Hair follicular keratinocyte (primary cell): ENCODE measurements around the genes C17orf113 and CAVIN1.

DNA sequence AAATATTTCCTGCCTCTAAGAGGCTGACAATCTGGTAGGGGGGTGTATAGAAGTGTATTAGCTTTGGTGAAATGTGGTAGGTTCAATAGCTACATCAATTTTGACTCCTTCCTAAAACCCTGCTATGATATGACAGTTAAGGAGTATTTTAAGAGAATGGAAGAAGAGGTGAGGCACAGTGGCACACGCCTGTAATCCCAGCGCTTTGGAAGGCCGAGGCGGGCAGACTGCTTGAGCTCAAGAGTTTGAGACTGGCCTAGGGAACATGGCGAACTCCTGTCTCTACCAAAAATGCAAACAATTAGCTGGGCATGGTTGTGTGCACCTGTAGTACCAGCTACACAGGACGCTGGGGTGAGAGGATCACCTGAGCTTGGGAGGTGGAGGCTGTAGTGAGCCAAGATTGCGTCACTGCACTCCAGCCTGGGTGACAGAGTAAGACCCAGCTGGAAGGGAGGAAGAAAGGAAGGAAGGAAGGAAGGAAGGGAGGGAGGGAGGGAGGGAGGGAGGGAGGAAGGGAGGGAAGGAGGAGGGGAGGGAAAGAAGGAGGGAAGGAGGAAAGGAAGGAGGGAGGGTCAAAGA lies 4.7 kb upstream of the KRT19 start:
- RAMPAGE, long total RNA, result no peak

GRCh38 chr17:41548414-41549682 lies 20.7 kb upstream of the KRT19 start:
- RAMPAGE, long total RNA, result no peak

DNA sequence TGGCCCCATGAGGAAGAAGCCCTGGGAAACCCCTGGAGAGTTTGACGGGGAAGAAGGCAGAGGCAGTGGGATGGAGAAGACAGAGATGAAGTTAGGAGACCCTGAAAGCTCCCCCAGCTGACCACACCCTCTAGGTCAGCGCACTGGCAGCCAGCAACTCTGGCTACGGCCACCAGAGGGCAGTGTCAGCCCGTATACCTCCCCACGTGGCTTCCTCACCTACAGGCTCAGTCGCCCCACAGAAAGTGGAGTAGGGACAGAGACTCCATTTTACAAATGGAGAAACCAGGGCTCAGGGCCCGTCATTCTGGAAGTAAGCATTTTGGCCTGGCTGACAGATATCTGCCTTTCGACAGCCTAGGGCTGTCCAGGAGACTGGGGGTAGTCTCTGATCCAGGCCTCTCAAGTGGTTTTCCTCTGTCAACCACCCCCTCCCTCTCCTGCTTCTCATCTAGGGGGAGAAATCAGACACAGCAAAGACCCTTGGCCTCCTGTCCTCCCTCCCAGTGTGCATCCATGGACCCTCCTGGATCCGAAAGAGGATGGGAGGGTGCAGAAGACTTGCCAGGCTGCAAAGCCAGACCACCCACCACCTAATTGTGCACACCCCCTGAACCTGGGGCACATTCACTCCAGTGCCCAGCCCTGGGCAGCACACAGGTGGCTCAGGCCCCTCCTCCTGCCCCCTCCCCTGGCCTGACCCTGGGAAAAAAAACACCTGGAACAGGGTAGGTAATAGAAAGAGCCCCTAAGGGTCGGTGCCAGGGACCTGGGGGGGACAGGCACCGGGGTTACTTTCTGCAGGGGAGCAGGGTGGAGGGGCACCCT lies 3.8 kb upstream of the HAP1 start:
- RAMPAGE, long total RNA, result no peak

- RAMPAGE, long total RNA, result no peak
Observed at GRCh38 chr17:41792610-41793683, 6.4 kb upstream of the JUP start.

- RAMPAGE, long total RNA, result no peak
Observed at GRCh38 chr17:41793811-41794580, 7.5 kb upstream of the JUP start.

DNA sequence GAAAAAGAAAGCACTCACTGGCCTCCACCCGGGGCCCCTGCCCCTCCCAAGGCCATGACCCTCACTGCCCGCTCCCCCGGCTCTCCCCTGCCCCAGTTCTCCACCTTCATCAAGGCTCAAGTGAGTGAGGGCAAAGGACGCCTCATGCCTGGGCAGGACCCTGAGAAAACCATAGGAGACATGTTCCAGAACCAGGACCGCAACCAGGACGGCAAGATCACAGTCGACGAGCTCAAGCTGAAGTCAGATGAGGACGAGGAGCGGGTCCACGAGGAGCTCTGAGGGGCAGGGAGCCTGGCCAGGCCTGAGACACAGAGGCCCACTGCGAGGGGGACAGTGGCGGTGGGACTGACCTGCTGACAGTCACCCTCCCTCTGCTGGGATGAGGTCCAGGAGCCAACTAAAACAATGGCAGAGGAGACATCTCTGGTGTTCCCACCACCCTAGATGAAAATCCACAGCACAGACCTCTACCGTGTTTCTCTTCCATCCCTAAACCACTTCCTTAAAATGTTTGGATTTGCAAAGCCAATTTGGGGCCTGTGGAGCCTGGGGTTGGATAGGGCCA lies 9.4 kb downstream of the FKBP10 start:
- RAMPAGE, long total RNA, result no peak

GRCh38 chr17:41866878-41867455 lies 1.7 kb upstream of the KLHL11 start:
- RAMPAGE, long total RNA, result no peak

DNA sequence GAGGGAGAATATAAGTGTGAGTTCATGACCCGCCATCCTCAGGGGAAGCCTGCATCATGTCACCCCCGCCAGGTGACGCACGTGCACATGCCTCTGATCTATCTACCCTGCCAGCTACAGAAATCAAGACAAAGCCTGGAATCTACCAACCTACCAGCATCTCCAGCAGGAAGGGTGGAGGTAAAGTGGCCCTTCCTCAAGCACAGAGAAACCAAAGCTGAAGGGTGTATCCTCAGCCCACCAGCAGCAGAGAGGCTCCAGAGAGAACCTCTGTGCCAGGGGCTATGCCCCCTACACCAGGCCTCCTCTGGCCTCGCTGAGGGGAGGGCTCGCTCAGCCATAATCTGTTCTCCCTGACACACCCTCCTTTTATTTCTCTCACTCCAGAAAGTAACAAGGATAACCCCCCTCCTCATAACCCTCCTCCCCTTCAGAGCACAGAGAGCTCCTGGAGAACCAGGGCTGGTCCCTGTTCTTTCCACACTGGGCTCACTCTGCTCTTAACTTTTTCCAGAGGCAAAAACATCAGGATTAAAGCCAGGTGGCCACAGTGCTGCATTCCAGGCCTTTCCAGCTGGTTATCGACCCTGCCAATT lies 23.4 kb downstream of the ACLY start:
- RAMPAGE, long total RNA, result no peak

DNA sequence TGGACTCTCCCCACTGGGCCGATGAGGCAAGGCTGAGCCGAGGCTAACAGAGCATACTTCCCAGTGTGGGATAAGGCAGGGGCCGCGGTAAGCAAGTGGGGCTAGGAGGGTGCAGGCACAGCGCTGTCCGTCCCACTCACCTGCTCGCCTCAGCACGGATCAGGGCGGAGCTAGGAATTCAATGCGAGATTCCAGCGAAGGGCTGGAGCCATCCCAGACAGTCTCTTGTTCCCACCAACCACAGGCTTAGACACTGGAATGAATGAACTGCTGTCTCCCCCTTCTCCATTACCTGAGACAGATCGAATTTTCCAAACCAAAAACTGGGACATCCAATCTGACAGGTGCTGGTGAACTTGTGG lies 728 bp upstream of the ACLY start:
- RAMPAGE, long total RNA, result no peak

DNA sequence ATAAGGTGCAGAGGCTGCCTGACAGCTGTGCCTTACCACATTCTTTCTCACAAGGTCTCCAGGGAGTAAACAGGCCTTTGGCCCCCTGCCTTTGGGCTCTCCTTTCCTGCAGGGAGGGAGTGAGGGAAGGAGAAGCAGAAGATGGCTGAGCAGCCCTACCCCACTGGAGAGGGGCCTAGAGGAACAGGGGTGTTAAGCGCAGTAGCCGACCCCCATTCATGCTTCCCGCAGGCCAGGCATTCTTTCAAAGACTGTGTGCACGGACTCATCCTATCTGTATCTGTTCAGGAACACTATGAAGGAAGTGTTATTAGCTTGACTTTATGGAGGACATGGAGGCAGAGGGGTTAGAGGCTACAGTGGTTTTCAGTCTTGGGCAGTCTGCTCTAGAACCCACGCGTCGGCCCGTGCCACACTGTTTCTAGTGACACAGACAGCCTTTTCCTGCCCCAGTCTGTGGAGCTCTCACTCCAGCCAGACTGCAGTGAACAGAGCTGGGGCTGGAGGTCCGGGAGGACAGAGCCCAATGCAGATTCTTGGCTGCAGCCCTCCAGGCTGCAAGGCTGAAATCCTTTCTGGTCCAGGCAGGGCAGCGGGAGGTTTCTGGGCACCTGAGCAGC lies 4.2 kb upstream of the CNP start:
- RAMPAGE, long total RNA, result no peak

- RAMPAGE, long total RNA, result no peak
Observed at GRCh38 chr17:41969193-41969578, 2.6 kb downstream of the CNP start.

- RAMPAGE, long total RNA, result no peak
Observed at GRCh38 chr17:42050316-42051359, at the start of gene C17orf113. Gene C17orf113, minus strand, starts transcription at chr17:42050601.

GRCh38 chr17:42124916-42126059 lies 2.7 kb downstream of the HSPB9 start:
- RAMPAGE, long total RNA, result no peak

DNA sequence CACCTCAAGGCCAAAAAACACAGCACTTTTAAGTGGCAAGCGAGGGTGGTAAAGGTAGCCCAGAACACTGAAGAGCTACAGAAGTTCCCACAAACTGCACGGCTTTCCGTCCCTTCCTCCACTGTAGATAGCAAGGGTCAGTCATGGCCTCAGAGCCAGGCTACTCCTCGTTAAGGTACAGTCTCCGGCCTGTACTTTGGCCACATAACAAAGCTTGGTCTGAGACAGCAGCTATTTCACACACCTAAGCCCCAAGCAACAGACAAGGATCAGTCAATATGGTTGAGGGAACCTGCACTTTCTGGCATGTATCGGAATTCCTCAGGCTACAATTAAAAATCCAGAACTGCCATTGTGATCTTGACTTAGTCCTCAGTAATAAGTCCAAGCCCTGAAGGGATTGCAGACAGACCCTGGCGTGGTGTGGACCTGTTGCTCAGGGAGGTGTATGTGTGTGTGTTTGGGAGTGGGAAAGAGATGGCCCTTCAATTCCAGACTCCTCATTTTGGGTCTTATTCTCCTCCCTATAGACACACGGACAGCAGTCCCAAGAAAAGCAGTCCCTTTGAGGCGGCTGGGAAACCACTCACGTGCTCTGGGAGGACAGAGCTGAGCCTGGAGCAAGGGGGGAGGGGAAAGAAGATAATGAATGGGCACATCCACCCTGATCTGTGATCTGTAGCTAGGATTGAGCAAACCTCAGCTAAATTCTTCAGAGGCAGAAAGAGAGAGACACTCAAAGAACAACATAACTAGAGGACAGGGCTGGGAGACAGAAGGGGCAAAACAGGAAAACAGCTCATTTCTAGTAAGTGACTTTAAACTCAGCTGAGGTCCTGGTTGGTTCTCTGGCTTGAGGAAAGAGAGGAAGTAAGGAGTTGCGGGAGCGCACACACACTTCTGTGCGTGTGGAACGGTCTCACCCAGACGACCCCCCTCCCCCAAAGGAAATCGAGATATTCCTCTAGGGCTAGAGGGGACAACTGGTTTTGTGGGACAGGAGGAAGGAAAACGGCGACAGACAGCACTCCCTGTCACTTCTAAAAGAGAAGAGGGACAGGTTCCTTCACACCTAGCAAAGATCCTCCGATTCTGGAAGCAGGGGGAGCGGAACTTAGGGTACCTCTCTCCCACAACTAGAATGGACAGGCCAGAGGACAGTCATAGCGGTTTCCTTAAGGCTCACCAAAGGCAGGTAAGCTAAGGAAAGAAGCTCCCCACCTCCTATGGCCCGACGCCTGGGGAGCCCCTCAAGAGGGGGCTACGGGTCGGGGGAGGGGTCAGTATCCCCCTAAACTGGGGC lies 823 bp downstream of the RAB5C start:
- RAMPAGE, long total RNA, result no peak

DNA sequence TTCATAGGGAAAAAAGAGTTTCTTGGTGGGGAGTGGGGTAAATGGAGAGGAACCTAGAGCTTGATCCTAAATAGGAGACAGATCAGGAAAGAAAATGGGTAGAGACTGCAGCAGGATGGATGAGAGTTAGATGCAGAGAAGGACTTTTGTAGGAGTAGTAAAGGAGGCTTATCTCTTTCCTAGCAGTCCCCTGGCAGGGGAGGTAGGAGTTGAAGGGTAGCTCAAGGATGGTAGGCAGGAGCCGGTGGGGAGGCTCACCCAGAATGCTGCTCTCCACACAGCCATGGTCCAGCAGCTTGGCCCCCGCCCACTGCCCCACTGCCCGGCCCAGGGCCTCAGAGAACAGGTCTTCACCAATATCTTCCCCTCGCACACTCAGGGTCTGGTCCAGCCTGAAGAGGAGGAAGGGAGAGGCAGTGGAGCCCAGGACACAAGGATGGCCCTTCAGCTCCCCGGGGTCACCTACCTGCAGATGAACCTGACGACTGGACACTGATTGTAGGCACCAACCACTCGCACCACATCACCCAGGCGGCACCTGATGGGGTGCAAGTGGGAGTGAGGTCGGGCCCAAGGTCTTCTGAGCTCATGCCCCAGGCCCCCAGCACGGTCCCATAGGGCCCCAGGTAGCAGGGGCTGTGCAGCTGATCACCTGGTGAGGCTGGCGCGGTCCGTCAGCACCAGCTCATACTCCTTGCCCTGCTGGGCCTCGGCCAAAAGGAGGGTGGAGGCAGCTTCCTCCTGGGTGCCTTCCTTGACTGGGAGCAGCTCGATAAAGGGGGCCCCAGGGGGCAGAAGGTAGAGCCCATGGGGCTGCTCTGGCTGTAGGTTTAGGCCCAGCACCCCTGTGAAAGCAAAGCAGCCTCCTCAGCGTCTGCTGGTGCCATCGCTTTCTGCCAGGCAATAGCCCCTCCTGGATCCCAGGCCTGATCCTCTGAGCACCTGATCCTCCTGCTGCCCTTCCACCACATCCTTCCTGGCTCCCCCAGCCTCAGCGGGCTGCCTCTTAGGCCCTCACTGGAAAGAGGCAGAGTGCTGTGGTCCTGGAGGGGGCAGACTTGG lies 3.6 kb downstream of the GHDC start:
- RAMPAGE, long total RNA, result no peak

DNA sequence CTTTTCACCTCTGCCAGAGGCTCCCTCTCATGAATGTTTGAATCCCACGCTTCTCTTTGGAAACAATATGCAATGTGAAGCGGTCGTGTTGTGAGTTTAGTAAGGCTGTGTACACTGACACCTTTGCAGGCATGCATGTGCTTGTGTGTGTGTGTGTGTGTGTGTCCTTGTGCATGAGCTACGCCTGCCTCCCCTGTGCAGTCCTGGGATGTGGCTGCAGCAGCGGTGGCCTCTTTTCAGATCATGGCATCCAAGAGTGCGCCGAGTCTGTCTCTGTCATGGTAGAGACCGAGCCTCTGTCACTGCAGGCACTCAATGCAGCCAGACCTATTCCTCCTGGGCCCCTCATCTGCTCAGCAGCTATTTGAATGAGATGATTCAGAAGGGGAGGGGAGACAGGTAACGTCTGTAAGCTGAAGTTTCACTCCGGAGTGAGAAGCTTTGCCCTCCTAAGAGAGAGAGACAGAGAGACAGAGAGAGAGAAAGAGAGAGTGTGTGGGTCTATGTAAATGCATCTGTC lies 22.4 kb downstream of the STAT5A start:
- RAMPAGE, long total RNA, result no peak

GRCh38 chr17:42319591-42320462 lies 31.5 kb downstream of the STAT5A start:
- RAMPAGE, long total RNA, result no peak

DNA sequence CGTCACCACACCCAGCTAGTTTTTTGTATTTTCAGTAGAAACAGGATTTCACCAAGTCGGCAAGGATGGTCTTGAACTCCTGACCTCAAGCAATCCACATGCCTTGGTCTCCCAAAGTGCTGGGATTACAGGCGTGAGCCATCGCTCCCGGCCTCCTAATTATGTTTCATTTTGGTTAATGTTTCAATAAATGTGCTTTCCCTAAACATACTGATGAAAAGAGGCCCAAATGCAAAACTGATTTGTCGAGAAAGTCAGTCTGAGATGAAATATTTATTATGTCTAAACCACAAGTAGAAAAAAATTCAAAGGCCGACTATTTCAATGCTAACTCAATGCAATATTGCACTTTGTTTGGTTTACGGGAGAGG lies 9.9 kb downstream of the STAT3 start:
- RAMPAGE, long total RNA, result no peak

- RAMPAGE, long total RNA, result no peak
Observed at GRCh38 chr17:42416444-42416947, 6.6 kb downstream of the CAVIN1 start.

GRCh38 chr17:42423044-42423627 lies at the start of gene CAVIN1:
Gene CAVIN1, minus strand, starts transcription at chr17:42423256.
- RAMPAGE, long total RNA, result no peak